GM06990 (cell line): ENCODE measurements around the genes KRT80, KRT75, KRT6B, KRT72 and KRT77.

- RRBS: no CpG with 5 or more reads among the region's 15 CpGs
These were observed 3.4 kb downstream of the TAMALIN start for GRCh38 chr12:52009904-52010842.

DNA sequence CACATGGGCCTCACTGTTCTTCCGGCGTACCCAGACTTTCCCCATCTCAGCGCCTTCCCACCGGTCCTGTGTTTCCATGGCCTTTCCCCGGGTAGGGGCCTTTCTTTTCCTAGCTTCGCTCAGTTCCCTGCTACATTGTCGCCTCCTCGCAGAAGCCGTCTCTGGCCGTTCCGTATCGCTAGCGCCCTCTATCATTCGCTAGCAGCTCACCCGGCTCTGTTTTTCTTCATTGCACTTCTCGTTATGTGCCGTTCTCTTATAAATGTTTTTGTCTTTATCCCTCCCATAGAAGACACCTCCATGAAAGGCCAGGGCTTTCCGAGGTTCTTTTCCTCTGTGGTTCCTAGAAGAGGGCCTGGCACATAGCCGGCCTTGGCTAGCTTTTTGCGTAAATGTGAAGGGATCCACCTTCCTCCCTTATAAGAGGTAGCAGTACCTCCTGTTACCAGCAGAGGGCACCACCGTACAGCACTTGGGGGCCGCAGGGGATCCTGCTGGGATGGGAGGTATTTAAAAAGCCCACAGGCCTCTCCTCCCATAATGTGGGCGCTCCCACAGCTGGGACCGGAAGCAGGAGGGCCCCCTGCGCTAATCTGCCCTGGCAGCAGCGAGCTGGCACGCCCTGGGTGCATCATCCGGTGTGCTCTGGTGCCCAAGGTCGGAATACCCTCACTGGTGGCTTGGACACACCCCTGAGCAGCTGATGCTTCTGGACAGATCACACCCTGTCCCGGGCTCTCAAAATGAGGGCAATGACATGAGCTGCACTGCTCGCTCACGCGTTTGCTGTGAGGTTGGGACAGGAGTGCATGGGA, 18.8 kb downstream of the TAMALIN start:
- RRBS: 6% methylated on average over 10 of the region's 33 CpGs

DNA sequence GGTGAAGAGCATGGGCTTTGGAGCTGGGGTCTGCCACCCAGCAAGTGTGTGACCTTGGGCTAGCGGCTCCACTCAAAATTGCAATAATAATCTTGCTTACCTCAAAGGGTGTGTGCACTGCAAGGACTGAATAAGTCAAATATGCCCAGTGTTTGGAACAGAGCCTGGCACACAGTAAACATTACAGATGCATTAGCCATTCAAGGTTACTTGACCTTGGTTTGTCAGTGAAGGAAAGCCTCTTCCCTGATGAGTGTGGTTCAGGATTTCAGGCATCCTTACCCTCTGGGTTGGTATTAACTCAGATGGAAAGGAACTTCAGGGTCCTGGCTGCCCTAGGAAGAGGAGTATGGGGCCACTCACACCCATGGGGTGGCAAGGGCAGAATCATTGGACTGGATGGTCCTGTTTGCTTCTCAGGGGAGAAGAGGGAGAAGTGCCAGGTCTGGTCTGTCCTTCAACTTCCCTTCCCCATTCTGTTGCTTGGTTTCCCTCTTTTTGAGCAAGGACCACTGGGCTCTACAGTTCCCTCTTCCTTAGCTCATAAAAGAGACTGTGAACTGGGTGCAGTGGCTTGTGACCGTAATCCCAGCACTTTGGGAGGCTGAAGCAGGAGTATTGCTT, 4.1 kb upstream of the SMIM41 start:
- RRBS: no CpG with 5 or more reads among the region's 2 CpGs

- RRBS: no CpG with 5 or more reads among the region's 4 CpGs
These were observed 36.2 kb downstream of the SMIM41 start for GRCh38 chr12:52115748-52115978.

DNA sequence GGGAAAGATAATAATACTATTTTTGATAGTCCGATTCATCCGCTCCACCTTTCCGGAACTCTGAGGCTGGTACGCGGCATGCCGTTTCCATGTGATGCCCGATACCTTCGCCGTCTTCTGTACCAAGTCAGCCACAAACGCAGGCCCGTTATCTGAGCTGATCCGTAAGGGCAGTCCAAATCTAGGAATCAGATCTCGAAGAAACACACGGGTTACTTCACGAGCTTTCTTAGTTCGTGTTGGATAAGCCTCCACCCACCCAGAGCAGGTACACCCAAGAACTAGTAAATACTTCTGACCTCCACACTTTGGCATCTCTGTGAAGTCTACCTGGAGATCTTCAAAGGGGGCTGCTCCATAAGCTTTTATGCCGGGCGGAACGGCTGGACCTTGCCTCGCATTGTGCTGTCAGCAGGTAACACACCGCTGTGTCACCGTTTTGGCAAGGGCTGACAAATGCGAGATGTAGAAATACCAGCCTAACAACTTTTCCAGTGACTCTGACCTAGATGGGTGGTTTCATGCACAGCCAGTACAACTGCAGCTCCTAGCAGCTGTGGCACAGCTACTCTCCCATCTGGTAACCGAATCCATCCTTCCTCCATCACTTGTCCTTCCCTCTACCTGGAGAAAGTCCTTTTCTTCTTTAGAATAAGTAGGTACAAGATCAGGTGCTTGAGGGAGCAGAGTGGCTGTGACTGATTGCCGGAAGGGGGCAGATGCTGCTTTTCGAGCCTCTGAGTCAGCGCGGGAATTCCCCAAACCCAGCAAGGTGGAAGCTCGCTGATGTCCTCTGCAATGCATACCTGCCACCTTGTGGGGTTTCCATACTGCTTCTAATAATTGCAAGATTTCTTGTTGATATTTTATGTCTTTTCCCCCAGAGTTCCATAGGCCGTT, 36.7 kb downstream of the SMIM41 start:
- RRBS: no CpG with 5 or more reads among the region's 30 CpGs

- RRBS: 25% methylated on average over 3 of the region's 21 CpGs
These were observed at the start of gene KRT80 for GRCh38 chr12:52191854-52192965. Gene KRT80 (minus strand): TSS chr12:52192014.

DNA sequence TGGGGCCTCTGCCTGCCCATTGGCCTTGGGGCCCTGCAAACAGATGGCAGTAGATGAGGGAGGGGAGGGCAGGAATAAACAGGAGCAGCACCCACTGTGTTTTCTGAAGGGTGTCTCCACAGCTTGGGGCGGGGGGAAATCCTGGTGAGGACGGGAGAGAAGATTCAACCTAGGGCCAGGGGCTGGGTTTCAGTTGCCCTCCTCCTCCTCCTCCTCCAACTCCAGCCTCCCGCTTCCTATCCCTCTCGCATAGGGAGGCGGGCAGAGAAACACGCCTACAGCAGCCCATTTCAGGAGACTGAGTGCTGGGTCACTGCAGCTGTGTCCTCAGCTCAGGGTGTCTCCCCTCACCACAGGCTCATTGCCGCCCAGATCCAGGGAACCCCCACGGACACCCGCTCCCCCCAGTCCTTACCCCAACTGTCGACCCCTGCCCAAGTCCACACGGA, 9.0 kb upstream of the KRT80 start:
- RRBS: no CpG with 5 or more reads among the region's 11 CpGs

- RRBS: 44% methylated on average over 4 of the region's 50 CpGs
These were observed 17.1 kb downstream of the KRT7 start for GRCh38 chr12:52249863-52250865.

DNA sequence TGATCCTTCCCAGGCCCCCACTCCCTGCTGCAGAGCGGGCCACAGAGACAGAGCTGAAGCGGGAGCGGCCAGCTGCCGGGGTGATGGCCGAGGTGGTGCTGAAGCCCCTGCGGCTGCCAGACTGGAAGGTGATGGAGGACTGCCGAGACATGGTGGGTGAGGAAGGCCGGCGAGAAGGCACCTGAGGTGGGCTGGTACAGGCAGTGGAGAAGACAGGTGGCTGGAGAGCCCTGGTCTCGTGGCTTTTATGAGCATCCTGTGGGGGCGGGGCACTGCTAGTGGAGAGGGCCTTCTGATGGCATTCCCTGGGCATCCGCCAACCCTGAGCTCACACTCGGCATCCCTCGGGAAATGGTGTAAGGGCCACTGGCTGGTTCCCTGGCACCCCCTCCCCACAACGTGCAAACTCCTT, at the start of gene KRT75:
Gene KRT75, minus strand, starts transcription at position 218 of the 412 bp plus-strand sequence.
- RRBS: 33% methylated on average over 5 of the region's 15 CpGs

- RRBS: no CpG with 5 or more reads among the region's 8 CpGs
These were observed at the start of gene KRT6B for GRCh38 chr12:52452029-52452682. Gene KRT6B (minus strand): TSS chr12:52452146.

DNA sequence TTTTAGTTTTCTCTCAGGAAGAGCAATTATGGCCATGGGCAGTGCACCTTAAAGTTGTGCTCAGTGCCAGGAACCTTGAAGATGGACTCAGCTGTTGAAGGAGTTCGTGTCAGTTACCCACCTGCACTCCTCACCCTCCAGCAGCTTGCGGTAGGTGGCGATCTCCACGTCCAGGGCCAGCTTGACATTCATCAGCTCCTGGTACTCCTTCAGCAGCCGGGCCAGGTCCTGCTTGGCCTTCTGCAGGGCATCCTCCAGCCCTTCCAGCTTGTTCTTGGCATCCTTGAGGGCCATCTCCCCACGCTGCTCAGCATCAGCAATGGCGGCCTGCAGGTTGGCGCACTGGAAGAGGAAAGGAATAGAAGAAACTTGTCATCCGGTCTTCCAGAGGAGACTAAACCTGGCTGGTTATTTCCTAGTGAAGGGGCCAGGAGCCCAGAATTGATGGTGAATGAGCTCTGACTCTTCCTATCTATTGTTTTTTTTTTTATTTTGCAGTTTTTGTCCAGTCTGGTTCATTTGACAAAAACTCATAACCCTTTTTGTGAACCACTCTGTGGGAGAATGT, 4.8 kb downstream of the KRT6A start:
- RRBS: no CpG with 5 or more reads among the region's 9 CpGs

GRCh38 chr12:52514344-52515291, 5.6 kb downstream of the KRT5 start:
- RRBS: no CpG with 5 or more reads among the region's 15 CpGs

DNA sequence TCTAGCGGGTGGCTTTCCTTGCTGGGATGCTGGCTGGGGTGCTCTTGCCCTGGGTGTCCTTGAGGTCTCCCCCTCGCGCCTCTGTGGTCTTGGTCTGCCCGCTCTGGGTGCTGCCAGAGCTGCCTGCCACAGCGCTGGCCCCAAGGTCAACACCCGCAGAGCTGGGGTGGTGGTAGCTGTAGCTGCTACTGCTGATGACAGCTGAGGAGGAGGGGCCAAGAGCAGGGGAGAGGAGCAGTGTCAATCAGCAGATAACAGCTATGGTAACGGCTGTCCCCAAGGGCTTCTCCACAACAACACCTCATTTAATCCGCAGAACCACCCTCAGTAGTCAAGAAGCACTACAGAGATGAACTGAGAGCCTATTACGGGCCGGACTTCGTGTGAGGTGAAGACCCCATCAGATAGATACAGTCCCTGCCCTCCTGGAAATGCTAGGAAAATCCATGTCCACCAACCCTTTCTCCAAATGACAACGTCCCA, 6.6 kb downstream of the KRT74 start:
- RRBS: no CpG with 5 or more reads among the region's 12 CpGs

GRCh38 chr12:52600999-52601615, at the start of gene KRT72:
Gene KRT72 (minus strand): TSS chr12:52601463.
- RRBS: 66% methylated on average over 7 of the region's 51 CpGs

DNA sequence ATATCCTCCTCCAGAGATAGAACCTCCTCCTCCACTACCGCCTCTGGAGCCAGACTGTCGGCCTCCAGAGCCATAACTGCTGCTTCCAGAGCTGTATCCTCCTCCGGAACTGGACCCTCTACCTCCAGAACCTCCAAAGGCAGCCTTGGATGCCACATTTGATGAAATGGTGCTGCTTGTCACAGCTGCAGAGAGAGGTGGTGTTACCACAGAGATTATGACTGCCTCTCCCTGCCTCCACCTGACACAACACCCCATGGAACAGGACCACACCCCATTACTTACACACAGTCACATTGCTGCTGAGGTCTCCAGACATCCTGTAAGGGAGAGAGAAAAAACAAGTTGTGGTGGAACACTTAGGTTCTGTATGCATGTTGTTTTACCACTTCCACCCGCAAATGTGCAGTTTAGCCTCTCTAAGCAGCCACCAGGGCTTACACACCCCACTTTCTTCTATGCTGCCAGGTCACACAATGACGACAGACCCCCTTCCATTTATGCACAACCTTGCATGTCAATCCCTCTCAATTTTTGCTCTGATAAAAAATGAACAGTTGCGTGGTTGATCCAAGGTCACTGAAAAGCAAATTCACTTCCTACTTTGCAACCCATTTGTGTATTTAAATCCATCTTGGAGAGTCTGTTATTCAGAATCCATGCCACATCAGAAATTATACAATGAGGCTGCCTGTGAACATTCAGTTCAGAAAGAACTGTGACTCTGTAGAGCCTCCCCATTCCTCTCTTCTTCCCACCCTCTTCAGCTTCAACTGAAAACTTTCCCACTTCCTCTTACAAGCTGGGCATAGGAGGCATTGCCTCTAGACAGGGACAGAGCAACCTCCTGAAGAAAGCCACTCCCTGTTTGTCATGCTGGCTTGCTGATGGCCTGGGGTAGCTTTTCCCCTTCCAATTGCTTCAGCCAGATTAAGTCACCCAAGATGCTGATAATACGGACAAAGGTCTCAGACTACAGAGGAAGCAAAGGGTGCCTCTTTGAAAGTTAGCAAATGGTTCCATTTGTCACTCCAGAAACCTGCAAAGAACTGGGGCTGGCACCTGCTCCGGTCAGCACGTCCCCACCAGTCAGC, 6.4 kb downstream of the KRT2 start:
- RRBS: 9% methylated on average over 2 of the region's 9 CpGs

DNA sequence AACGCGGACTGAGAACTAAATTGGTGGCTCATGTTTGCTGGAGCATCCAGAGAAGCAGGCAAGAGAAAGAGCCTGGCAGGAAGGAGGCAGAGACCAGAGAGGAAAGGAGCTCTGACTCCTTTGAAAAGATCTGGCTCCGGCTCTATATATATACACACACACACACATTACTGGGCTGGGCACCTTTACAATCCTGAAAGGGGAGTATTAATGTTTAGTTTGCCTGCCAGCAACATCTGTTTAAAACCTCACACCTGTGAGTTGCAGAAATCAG, at the start of gene KRT77:
Gene KRT77, minus strand, starts transcription at position 122 of the 274 bp plus-strand sequence.
- RRBS: no CpG with 5 or more reads among the region's 3 CpGs

- RRBS: no CpG with 5 or more reads among the region's 6 CpGs
These were observed 11.4 kb upstream of the KRT78 start for GRCh38 chr12:52859988-52860735.

- RRBS: no CpG with 5 or more reads among the region's 13 CpGs
These were observed 7.5 kb downstream of the KRT8 start for GRCh38 chr12:52897107-52897954.

DNA sequence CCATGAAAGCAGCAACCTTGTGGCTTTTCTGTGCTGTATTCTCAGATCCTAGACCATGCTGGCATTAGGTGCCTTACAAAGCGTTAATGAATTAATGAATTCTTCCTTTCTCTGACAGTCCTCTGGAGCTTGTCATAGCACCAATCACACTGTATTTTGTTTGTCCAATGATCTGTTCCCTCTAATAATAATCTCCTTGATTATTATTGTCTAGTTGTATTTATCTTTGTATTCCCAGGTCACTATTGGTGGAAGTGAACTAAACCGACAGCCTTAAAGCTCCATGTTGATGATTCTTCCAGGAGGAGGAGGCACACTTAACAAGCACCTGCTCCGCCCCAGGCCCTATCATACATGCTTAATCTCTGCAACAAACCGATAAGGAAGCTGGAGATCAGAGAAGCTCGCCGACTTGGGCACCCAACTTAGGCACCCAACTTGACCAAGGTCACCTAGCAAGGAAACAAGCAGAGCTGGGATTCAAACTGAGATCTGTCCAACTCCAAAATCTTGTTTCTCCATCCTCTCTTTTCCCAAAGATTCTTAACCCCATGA, 7.0 kb upstream of the KRT18 start:
- RRBS: no CpG with 5 or more reads among the region's 6 CpGs

DNA sequence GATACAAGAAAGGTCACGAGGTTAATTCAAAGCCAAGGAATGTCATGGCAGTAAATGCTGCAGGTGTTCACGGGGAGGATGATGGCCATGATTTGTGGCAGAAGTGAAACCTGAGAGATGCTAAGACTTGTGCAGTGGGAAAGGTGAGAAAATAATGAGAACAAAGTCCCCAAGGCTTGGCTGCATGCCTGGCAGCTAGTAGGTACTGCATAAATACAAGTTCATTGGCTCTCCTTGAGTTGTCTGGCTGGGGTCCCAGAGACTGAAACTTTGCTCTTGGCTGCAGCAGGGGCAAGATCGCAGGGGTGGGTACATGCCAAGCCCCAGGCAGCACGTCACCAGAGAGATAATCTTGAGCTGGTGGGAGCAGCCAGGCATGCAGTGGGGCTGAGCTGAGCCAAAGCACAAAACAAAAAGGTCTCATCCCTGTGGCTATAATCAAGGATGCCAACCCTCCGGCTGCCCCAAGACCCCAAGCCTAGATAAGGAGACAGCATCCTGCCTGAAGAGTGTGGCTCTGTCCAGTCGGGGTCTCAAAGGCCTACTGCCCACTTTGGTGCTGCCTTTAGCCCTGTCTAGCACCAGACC, 21.3 kb downstream of the KRT18 start:
- RRBS: no CpG with 5 or more reads among the region's 6 CpGs